ENCODE measurements around a stretch of chr16.

DNA sequence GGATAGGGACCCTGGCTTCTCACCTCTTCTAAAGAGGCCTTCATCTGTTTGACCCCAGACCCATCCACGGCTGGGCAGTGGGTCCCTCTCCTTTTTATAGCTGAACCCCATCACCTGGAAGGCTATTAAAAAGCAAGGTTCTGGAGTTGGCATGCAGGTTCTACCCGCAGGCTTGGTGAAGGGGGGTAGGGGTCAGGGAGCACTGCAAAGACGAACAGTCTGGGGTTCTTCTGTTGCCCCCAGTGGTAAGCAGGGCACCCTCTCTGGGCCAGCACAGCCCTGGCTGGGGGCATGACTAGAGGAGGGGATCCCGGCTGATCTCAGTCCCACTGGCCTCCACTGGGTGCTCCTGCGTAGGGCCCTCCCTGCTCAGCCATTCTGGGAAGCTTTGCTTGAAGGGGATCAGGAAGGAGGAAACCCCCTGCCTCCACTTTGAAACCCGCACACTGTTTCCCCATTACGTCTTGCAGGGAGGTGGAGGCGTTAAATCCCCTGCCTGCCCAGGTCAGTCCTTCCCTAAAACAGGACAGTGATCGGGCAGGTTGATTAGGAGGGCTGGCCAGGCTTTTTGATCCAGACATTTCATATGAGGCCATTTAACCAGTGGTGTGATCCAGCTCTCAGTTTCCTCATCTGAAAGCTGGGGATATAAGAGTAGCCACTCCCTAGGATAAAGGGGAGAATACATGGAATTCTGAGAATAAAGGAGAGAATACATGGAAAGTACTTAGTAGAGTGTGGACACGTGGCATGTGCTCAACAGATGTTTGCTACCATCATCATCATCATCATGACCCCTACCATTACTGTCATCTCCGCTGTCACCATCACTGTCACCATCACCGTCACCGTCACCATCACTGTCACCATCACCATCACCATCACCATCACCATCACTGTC, 13.8 kb downstream of the CMIP start:
- PRO-cap = no peak

GRCh38 chr16:81460507-81460795, 15.8 kb downstream of the CMIP start:
- PRO-cap = no peak

DNA sequence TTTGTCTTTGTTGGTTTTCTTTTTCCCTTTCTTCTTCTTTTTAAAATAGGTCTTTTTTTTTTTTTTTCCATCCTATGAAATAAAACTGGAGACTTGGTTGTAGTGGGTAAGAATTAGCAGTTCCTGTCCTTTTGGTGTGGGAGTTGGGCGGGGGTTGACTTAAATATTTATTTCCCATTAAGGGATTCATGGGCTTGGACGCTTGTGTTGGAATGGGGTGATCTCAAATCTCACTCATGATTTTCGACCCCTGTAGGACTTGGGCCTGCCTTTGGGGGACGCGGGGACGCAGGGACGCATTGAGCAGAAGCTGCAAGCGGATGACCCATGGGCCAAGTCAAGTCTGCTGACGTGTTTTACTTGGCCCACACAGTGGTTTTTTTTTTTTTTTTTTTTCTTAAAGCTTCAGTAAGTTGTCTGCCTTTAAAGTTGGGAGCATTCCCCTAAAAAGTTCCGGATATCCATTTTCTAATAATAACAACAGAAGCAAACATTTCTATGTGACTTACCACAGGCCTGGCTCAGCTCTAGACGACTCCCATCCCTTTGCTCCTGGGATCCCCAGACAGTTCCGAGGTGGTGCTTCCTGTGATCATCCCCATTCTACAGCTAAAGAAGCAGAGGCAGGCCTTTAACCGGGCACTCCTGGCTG, 29.0 kb downstream of the CMIP start:
- PRO-cap = no peak

DNA sequence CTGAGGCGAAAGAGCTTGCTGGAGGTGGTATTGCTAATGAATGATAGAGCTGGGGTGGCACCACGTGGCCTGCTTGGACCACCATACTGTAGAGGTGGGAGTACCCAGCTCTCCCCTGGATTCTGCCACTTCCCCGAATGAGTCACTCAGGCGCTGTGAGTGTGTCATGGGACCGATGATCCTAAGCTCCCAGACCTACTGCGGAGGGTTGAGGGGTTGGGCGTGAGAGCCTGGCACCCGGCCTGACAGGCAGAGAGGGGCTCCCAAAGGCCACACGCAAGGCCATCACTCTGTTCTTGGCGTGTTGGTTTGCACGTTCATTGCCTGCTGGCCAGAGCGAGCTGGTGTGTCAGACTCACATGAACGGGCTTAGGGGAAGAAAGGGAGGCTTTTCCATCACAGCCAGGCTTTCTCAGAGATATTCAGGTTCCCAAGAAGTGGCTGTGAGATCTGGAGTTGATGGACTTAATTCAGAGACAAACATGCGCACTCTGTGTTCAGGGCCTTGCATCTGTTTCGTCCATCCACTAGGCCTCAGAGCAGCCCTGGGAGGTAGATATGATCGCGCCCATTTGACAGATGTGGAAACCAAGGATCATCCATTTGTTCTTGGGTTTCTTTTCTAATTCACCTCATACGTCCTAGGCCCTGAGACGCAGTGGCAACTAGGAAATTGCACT, 41.3 kb downstream of the CMIP start:
- PRO-cap = no peak

DNA sequence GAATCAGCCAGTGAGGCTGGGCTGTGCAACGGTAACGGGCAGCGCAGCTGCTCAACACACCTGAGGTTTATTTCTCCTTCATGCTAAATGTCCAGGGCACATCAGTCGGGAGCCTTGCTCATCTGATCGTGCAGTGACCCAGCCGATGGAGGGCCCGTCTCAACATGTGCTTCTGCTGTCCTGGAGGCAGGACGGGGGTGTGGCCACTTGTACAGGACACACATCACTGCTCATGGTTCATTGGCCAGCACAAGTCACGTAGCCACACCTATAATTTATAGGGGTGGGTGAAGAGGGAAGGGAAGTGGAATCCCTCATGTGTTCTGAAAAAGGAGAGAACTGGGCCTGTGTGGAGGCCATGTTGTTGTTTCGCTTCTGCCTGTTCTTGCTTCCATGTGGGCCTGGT, 60.4 kb downstream of the CMIP start:
- PRO-cap = no peak

GRCh38 chr16:81526724-81527418, 82.3 kb downstream of the CMIP start:
- PRO-cap = no peak

DNA sequence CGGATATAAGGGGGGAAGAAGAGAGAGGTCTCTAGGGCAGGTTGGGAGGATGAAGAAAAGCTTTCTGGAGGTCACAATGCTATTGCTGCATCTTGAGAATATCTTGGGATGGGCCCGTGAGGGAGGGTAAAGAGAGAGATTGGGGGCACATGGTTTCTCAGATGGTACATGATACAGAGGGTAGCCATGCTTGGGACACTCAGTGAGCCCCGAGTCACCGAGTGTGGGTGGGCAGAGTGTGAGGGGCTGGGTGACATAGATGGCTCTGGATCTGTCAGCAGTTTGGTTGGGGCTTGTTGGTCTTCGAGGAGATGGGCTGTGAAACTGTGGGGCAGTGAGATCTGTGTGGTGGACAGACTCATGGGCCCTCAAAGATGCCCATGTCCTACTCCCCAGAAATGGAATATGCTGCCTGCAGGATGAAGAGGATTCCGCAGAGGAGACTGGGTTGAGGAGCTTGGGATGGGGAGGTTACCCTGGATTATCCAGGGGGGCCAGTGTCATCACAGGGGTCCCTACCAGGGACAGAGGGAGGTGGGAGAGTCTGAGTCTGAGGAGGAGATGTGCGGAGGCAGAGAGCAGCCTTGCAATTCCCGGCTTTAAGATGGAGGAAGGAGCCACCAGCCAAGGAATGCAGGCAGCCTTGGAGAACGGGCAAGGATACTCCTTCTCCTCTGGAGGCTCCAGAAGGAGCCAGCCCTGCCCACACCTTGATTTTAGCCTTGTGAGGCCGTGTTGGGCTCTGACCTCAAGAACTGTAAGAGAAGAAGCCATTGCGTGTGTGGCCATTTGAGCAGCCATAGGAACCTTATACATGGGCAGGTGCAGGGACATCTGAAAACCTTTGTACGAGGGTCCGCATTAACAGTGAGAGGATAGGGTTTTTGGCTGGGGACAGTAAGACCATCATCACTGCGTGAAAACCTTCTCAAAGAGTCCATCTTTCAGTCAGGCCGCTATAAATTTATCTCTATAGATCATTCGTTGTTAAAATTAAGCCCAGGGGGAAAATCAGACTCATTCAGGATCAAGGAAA, 84.9 kb downstream of the CMIP start:
- PRO-cap = no peak

- PRO-cap = no peak
Observed at GRCh38 chr16:81538869-81539415, 94.3 kb downstream of the CMIP start.

DNA sequence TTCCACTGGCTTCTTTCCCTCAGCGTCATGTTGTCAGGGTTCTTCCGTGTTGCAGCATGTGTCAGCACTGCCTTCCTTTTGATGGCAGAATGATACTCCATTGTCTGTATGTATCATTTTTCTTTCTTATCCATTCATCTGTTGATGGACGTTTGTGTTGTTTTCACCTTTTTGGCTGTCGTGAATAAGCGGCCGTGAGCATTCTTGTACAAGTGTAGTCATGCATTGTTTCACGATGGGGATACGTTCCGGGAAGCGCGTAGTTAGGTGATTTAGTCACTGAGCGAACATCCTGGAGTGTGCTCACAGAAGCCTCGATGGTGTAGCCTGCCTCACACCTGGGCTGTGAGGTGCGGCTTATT, 136.4 kb downstream of the CMIP start:
- PRO-cap = no peak

- PRO-cap = no peak
Observed at GRCh38 chr16:81604851-81605537, 160.4 kb downstream of the CMIP start.

GRCh38 chr16:81606620-81607133, 162.1 kb downstream of the CMIP start:
- PRO-cap = no peak

DNA sequence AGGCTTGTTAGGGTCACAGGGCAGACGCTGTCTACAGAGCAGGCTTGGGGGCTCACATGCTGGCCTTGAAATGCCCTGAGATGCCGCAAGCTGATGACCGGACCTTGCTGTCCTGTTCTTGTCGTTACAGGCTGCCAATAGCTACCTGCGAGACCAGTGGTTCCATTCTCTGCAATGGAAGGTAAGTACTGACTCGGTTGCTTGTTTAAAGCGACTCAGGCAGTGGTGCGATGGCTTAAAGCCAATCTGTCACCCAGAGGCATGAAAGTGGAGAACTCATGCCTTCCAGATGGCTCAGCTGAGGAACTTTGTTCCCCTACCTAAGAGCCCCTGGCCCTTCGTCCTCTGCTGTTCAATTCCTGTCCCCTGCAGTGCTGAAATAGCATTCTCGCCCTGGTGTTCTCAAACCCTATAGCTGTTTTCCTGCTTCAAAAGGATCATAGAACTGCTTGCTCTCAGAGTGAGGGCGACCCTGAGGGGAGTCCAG, 158.3 kb upstream of the PLCG2 start:
- PRO-cap = no peak

DNA sequence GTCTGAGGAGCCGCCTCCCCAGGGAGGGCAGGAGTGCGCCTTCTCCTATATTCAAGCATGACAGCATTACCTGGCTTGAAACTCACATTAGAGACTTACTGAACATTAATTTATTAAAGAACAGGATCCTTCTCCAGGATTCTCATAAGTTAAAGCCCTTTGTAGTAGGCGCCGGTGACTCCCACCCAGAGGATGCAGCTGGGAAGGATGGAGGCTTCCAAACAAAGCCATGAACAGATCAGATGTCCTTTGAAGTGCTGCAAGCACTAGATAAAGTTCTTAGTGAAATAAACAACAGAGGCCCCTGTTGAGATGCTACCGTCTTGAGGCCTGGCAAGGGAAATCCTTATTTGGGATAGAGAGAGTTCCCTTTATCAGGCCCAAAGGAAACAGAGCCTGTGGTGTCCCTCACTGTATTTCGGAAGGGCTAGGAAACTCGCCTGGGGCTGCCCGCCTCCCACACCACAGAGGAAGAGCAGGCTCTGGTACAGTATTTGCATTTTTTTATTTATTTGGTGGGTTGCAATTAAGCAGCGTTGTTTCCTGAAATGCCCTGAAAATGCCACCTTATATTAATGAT, 144.4 kb upstream of the PLCG2 start:
- PRO-cap = no peak

DNA sequence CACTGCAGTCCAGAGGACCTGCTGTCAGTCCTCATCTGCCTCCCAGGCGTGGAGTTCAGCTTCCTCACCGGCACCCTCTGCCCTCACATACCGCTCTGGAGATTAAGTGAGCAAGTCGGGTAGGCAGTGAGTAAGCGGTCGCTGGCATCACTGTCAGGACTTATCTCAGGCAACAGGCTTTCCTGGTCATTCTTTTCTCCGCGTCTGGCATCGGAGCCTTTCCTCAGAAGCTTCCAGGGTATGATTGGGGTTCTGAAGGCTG, 92.7 kb upstream of the PLCG2 start:
- PRO-cap = no peak

GRCh38 chr16:81694927-81695282, 84.2 kb upstream of the PLCG2 start:
- PRO-cap = unidirectional peak, plus-strand start at chr16:81695127

DNA sequence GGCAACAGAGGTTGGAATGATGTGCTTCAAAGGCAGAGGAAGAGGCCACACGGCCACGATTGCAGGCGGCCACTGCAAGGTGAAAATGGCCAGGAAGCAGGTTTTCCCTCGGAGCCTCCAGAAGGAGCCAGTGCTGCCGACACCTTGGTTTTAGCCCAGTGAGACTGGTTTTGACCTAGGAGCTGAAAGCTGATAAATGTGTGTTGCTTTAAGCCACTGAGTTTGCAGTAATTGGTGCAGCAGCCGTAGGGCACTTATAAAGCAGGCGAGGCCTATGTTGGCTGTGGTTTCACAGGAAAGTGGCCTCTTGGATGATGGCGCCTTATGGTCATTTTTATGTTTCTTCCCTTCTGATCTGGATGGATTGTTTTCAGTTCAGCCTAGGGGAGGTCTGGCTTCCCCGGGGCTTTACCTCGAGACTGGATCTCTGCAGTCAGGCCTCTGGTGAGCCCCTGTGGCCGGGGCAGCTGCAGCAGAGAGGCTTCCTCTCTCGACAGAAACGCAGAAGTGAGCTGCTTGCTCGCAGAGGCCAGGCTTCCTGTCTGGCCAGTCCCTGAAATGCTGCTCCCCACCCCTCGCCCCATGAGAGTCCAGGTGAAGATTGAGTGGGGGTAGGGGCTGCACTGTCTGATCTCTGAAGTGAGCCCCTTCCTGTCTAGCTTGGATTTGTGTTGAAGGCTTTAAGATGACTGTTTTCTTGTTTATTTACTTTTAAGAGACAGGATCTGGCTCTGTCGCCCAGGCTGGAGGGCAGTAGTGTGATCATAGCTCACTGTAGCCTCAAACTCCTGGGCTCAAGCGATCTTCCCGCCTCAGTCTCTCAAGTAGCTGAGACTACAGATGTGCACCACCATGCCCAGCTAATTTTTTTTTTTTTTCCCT, 44.0 kb downstream of the PLCG2 start:
- PRO-cap = no peak

- PRO-cap = no peak
Observed at GRCh38 chr16:81850444-81850986, 71.4 kb downstream of the PLCG2 start.

DNA sequence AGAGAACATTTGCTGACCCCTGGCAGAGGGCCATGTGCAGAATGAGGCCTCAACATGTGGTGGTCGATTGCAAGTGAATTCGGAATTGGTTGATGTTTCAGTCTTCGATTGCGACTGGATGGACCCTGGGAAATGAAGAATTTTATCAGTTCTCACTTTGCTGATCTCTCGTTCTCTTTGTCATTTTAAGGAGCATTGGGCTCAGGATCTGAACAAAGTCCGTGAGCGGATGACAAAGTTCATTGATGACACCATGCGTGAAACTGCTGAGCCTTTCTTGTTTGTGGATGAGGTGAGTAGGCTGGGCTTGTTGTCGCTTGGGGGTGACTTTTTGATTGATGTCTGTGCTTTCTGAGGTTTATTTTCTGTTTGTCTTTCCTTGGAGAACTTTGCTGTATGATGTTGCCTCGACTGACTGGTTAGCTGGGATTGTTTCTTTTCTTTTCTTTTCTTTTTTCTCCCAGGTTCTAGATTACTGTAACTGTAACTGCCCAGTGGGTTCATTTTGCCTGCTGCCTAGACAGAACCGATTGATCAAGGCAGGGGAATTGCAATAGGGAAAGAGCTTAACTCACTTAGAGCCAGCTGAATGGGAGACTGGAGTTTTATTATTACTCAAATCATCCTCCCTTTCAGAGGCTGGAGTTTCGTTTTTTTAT, 110.0 kb downstream of the PLCG2 start:
- PRO-cap = no peak

DNA sequence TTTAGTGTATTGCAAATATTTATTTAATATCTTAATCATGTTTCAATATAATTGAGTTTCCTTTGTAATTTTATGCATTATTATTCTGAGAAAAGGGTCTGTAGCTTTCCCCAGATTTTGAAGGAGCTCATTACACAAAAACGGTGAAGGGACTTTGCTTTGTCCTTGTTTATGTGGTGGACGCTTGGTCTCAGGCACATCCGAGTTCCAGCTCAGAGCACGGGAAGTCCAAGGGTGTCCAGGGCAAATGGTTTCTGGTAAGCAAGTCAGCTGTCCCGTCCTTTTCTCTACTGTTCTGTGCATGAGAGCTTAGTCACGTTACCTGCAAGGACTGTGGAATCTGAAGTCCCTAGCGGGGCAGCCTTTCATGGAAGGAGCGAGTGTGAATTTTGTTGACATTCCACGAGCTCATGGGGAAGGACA, 109.4 kb downstream of the SDR42E1 start:
- PRO-cap = no peak

- PRO-cap = no peak
Observed at GRCh38 chr16:82027335-82028043, 7.6 kb upstream of the HSD17B2 start.